Ovary (tissue), 7 donors: Measurements from ENCODE around the genes TAF1B and GRHL1.

GRCh38 chr2:8679609-8679844 lies 2.3 kb upstream of the ID2 start:
- PRO-cap, 7 experiments = no peak in any of the 7 experiments
- RAMPAGE, long total RNA, 2 experiments = no peak in any of the 2 experiments

DNA sequence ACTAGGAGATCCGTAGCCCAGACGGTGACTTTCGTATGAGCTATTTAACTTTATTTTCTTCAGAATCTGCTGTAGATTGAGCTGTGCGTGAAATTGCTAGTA lies 571 bp downstream of the ID2 start:
- PRO-cap, 7 experiments = no peak in any of the 7 experiments
- RAMPAGE, long total RNA, 2 experiments = no peak in any of the 2 experiments

DNA sequence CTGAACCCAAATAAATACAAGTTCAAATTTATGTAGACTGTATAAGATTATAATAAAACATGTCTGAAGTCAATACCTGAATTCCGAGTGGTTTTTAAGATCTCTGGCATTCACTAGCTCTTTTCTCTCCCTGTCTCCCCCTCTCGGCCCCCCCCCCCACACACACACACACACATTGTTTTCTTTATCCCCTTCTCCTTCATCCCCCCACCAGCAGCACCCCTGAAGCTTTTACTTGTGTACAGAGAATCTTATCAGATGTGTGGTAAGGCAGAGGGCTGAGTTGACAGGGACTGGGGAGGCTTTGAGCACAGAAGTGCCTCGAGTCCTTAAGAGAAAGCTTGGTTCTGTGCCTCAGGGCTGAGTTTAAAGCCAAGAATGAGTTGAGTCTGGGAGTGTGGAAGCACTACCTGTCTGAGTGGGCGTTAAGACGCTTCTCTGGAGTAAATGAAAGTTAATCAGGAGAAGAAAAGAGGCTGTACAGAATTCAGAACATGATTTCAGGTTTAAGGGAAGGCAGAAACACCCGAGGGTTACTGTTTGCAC lies 2.6 kb downstream of the ID2 start:
- PRO-cap, 7 experiments = peak in 2 of 7 experiments; most common plus-strand start position 495 of the sequence (in 1); most common minus-strand start position 374 of the sequence (in 1)
- RAMPAGE, long total RNA, 2 experiments = no peak in any of the 2 experiments

- PRO-cap, 7 experiments = no peak in any of the 7 experiments
- RAMPAGE, long total RNA, 2 experiments = no peak in any of the 2 experiments
Measured at GRCh38 chr2:9249230-9249832, 42.7 kb downstream of the ASAP2 start.

- PRO-cap, 7 experiments = no peak in any of the 7 experiments
- RAMPAGE, long total RNA, 2 experiments = no peak in any of the 2 experiments
Measured at GRCh38 chr2:9258959-9259306, 52.3 kb downstream of the ASAP2 start.

GRCh38 chr2:9261118-9261643 lies 54.6 kb downstream of the ASAP2 start:
- PRO-cap, 7 experiments = no peak in any of the 7 experiments
- RAMPAGE, long total RNA, 2 experiments = no peak in any of the 2 experiments

DNA sequence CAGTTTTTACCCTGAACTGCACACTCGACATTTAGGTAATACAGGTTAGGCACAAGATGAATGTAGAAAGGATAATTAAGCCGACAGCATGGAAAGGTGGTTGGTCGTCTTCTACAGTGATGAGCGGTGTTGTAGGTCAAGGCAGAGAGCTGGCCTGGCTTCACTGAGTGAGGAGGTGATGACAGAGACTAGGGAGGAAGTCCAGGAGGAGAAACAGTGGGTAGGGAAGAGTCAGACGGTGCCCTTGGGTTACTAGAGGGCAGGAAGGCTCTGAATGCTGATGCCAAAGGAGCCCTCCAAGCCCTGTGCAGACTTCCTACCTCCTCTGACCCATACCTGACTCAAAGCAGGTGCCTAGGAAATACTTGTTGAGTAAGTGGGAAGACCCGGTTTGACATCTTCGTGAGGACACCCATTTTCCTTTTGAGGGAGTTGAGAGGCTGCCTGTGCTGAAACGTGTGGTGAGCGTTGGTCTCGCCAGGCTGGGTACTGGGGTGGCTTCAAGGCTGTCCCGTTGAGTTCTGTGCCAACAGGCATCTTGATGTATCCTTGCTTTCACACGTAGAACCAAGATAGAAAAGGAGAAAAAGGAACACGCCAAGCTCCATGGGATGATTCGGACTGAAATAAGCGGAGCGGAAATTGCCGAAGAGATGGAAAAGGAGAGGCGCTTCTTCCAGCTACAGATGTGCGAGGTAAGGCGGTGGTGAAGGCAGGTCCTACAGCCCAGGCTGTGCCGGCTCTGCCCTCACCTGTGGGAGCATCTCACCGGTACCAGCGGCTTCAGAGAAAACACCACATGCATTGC lies 100.6 kb downstream of the ITGB1BP1 start:
- PRO-cap, 7 experiments = no peak in any of the 7 experiments
- RAMPAGE, long total RNA, 2 experiments = no peak in any of the 2 experiments

- PRO-cap, 7 experiments = no peak in any of the 7 experiments
- RAMPAGE, long total RNA, 2 experiments = no peak in any of the 2 experiments
Measured at GRCh38 chr2:9339561-9340115, 83.7 kb downstream of the ITGB1BP1 start.

- PRO-cap, 7 experiments = no peak in any of the 7 experiments
- RAMPAGE, long total RNA, 2 experiments = no peak in any of the 2 experiments
Measured at GRCh38 chr2:9347417-9348071, 75.8 kb downstream of the ITGB1BP1 start.

- PRO-cap, 7 experiments = no peak in any of the 7 experiments
- RAMPAGE, long total RNA, 2 experiments = no peak in any of the 2 experiments
Measured at GRCh38 chr2:9495192-9495884, 21.0 kb downstream of the IAH1 start.

DNA sequence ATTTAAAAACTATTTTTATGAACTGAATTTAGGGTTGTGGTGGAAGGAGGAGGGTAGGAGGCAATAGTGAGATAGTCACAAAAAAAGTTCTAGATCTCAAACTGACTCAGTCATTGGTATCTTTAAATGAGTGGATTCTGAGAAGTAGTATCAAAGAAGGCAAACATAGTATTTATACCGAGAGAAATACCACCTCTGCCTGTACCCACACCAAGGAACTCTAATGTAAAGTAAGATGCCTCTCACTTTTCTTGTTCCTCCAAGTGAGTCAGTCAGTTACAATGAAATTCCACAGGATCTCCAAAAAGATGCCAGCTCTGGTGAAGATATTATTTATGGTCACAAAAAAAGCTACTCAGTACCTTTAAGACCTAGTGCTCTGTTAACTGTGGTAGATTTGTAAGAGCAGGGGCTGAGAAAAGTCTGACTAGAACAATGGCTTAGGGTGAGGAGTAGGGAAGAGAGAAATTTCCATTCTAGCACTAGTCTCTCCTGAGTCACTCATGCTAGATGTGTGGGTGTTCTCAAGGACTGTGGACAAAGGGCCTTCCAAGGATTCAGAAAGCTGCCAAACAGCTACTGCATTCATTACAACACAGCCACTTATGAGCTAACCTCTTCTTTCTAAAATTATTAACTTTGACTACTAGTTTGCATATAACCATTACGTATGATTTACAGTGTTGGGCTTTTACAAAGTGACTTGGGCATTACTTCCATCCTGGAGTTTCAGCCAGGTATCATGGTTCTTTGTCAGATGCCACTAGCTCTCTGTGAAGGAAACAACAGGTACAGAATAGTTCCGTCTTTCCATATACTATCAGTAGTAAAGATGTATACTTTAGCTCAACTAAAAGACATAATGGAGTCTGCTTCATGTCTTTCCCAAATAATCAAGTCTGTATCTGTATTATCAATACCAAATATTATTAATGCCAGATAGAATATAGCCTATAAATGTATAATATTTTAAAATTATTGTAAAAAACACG lies 36.1 kb downstream of the YWHAQ start:
- PRO-cap, 7 experiments = no peak in any of the 7 experiments
- RAMPAGE, long total RNA, 2 experiments = no peak in any of the 2 experiments

DNA sequence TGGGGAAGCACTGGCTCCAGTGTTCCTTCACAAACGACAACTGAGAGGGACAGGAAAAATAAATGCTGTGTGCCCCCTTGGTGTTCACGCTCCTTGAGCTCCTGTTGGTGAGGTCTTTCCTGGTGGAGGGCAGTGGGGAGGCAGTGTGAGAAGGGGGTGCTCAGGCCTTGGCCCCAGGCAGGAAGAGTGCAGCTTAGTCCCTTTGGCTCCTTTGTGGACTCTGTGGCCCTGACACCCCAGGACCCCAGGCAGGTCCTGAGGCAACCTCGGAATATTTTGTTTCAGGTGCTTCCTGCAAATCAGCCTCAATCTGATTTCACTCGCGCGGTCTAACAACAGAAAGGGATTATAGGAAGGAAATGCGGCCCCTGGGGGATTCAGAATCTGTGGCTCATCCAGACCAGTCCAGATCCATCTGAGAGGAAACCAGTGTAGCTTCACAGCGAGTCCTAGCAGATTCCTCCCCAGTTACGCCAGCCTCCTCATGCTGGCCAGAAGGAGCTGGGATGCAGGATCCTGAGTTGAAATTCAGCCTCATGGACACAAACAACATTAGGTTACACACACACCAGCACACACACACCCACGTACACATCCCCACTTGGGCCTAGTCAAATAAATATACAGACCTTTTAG lies 59.4 kb upstream of the YWHAQ start:
- PRO-cap, 7 experiments = no peak in any of the 7 experiments
- RAMPAGE, long total RNA, 2 experiments = no peak in any of the 2 experiments

- PRO-cap, 7 experiments = no peak in any of the 7 experiments
- RAMPAGE, long total RNA, 2 experiments = no peak in any of the 2 experiments
Measured at GRCh38 chr2:9777888-9778437, 65.3 kb upstream of the TAF1B start.

- PRO-cap, 7 experiments = no peak in any of the 7 experiments
- RAMPAGE, long total RNA, 2 experiments = no peak in any of the 2 experiments
Measured at GRCh38 chr2:9798715-9799567, 44.3 kb upstream of the TAF1B start.

- PRO-cap, 7 experiments = no peak in any of the 7 experiments
- RAMPAGE, long total RNA, 2 experiments = no peak in any of the 2 experiments
Measured at GRCh38 chr2:9813546-9814374, 29.5 kb upstream of the TAF1B start.

- PRO-cap, 7 experiments = no peak in any of the 7 experiments
- RAMPAGE, long total RNA, 2 experiments = no peak in any of the 2 experiments
Measured at GRCh38 chr2:9830786-9831390, 12.4 kb upstream of the TAF1B start.

DNA sequence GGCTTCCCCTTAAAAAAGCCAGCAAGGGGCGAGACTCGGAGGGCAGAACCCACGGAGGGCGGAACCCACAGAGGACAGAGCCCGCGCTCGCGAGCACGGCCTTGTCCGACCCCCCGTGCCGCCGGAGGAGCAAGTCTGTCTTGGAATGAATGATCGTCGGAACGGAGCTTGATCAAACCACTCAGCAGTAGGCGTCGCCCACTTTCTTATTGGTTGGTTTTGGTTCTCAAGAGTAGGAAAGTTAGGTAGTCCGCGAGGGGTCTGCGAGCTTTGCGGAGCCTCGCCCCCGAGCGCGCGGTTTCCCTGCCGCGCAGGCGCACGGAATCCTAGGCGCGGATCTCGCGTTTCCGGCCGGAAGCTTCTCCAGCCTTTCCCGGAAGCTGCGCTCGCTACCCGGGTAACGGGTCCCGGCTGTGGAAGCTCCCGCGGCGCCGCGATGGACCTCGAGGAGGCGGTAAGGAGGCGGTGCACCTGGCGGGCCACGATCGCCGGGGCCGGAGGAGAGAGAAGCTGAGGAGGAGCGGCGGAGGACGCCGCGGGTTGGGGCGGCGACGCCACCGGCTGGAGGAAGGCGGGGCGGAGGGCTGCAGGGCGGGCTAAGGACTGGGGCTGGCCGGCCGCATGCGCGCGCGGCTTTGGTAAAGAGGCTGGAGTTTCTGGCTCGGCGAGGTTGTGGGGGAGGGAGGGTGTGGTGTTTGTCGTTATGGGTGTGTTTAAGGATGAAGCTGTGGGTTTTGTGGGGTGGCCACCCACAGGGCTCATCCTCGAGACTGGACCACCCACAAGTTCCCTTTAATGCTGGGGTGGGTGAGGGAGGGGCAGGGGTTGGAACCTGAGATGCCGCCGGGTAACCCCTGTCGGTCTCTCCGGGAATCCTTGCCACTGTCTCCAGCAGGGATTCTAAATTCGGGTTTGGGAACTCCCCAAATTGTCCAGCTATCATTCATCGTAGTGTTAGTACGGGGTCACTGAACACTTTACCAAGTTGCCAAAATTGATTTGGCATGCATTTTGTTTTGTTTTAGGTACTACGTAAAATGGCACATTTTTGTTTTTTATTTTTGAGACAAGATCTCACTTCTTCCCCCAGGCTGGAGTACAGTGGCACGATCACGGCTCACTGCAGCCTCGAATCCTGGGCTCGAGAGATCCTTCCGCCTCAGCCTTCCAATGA lies at the start of gene TAF1B:
TAF1B (plus strand) TSS at position 369 of the 1,174 bp plus-strand sequence.
- PRO-cap, 7 experiments = peak in 7 of 7 experiments; most common plus-strand start position 389 of the sequence (in 4); most common minus-strand start position 301 of the sequence (in 6)
- RAMPAGE, long total RNA, 2 experiments = start-site peak on the plus strand in 2 of 2 experiments, centred at positions 393 to 395 of the sequence, 59 to 80 reads per replicate

- PRO-cap, 7 experiments = no peak in any of the 7 experiments
- RAMPAGE, long total RNA, 2 experiments = no peak in any of the 2 experiments
Measured at GRCh38 chr2:9941474-9942167, 9.9 kb upstream of the GRHL1 start.

- PRO-cap, 7 experiments = peak in 7 of 7 experiments; most common plus-strand start chr2:9951693 (in 7); most common minus-strand start chr2:9951457 (in 2)
- RAMPAGE, long total RNA, 2 experiments = start-site peak on the plus strand in 1 of 2 experiments, at chr2:9951688-9951693 at its widest, 39 reads per replicate
Measured at GRCh38 chr2:9950675-9951875, at the start of gene GRHL1. TSS of gene GRHL1 (plus strand) at chr2:9951693.

DNA sequence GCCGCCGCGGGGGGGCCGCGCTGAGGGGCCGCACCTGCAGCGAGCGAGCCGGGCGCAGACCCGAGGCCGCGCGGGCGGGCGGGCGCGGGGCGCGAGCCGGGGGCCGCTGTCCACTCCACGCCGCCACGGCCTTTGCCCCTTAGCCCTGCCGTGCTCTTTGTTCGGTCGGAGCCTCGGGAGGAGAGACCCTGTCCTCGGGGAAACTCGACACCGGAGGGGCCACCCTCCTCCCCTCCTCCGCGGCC lies 305 bp downstream of the GRHL1 start:
- PRO-cap, 7 experiments = no peak in any of the 7 experiments
- RAMPAGE, long total RNA, 2 experiments = no peak in any of the 2 experiments